Colon Carcinoma Metastatic in the Brain (tissue), 2 donors: ENCODE data around the gene SNRPB2.

GRCh38 chr20:10670353-10671379, 3.1 kb downstream of the JAG1 start:
- PRO-cap, 2 experiments: peak in 1 of 2 experiments; most common plus-strand start chr20:10670950 (in 1)

DNA sequence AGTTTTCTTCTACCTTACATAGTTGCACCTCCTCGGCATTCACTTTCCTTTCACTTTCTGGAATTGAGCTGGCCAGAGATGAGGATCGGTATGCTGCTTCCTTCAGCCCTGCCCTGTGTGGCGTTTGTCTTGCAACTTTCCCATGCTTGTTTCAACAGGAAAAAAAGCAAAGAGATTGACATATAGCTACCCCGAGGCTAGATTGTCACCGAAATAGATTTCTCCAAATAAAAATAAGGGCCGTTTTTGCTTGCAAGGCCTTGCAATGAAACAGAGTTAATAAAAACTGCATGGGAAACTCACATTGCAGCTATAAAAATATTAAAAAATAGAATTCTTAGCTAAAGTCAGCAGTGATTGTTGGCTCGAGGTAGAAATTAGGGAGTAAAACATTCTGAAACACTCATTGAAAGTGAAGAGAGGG, 65.9 kb upstream of the JAG1 start:
- PRO-cap, 2 experiments: no peak in any of the 2 experiments

- PRO-cap, 2 experiments: peak in 1 of 2 experiments; most common plus-strand start chr20:10864612 (in 1); most common minus-strand start chr20:10864502 (in 1)
Measured at GRCh38 chr20:10863736-10864664, 190.2 kb upstream of the JAG1 start.

DNA sequence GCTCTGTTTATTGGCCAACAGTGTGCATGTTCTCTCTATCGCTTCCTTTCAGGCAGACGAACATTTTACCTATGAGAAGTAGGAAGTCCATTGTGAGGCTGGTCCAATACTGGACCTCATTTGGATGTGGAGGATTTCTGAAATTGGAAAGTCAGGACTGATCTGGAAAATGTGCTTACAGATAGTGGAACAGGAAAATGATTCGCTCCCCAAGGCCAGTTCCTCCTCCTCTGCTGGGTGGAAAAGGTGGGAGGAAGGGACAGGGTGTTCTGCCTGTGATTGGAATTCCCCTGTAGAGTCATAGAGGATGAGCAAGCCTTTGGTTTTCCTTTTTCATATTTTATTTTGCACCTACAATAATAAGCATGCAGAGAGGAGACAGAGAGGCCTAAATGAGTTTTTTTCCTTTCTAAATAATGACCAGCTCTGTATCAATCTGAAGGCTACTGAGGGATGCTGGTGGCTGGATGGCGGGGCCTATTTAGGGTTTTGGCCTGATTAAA, 522.5 kb upstream of the JAG1 start:
- PRO-cap, 2 experiments: no peak in any of the 2 experiments

DNA sequence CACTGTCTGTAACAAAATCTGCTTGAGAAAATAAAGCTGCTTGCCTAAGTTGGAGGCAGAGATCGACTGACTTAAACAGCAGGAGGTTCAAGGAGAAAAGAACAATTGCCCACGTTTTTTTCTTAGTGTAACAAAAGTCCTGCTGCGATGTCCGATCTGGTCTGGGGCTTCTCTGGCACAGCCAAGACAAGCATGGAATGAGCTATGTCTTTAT, 580.3 kb upstream of the BTBD3 start:
- PRO-cap, 2 experiments: no peak in any of the 2 experiments

- PRO-cap, 2 experiments: no peak in any of the 2 experiments
Measured at GRCh38 chr20:11379318-11380028, 538.2 kb upstream of the BTBD3 start.

DNA sequence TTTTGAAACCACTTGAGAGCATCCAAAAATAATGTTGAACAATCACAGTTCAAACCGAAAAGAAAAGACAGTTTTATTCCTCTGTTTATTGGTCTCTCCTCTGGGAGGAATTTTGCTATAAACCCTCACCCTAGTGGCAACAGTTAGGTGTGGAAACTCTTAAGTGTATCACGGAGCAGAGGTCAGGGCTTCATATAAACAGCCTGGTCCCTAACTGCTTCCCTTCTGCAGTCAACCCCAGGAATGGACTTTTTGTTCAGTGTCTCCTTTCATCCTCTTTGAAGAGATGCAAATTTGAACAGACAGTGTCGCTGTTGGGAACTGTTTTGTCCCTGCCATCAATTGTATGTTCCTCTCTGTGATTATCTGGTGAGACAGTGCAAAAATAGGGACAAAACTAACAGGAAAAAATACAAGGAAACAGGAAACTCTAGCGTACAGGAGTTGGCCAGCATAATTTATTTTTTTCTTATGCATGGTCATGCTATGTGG, 162.3 kb upstream of the BTBD3 start:
- PRO-cap, 2 experiments: no peak in any of the 2 experiments

DNA sequence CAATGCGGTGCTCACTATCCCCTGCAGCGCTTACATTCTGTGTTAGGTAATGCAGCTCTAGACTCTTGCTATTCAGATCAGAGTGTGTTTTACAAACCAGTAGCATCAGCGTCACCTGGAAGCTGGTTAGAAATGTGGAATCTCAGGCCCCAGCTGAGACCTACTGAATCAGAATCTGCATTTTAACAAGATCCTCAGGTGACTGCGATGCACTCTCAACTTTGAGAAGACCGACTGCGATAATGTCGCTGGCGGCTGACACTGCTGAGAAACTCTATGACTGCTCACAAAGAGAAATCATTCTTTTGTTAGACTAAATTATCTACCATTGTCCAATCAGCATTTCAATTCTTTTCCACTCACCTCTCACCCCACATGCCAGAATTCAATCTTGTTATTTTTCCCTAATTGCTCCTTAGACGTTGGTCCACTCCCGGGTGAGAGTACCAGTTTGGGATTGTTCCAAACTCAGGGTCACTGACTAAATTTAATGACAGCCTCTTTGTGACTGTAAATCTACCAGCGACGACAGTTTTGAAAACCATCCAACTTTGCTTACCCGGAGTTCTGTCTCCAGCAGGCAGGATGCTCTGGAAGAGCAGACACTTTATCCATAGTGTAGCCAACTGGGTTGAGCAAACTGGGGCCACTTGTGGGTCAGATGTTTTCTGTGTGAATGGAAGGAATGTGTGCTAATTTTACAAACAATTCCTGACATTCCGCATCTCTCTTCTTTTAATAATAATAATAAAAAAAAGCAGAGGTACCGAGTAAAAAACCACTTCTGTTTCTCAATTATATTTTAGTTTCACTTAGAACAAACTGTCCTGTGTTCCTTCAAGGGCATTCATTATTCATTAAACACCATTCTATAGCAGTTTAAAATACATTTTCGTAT, 140.0 kb upstream of the BTBD3 start:
- PRO-cap, 2 experiments: no peak in any of the 2 experiments

- PRO-cap, 2 experiments: no peak in any of the 2 experiments
Measured at GRCh38 chr20:11806466-11806729, 111.3 kb upstream of the BTBD3 start.

DNA sequence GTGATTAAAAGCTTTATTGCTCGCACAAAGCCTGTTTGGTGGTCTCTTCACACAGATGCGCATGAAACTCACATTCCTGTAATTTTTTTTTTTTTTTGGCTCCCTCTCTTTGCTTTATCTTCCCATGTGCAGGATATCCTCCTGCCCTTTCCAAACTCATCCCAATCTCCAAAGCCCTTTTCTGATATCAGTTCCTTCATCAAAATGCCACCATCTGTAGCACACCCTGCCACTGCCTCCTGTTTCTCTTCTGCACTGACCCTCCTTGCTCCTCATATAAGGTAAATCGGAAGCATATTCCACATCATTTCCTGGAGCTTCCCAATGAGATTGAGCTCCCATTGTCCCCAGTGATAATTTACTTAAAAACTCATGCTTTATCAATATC, 255.4 kb upstream of the SPTLC3 start:
- PRO-cap, 2 experiments: no peak in any of the 2 experiments

DNA sequence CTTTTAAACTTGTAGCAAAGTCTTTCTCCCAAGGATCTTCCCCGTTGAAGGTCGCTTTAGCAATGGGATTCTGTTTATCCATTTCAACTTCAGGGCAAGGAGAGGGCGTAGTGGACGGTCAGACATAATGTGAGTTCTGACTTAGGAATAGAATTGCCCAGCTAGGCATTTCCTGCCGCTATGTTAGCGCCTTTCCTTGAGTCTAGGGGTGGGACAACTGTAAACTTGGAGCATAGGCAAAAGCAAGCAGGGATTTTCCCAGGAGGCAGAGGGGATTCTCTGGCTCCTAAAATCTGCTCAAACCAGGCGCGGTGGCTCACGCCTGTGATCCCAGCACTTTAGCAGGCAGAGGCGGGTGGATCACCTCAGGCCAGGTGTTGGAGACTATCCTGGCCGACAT, 1.5 kb downstream of the ISM1 start:
- PRO-cap, 2 experiments: no peak in any of the 2 experiments

GRCh38 chr20:15295195-15295741, 957.9 kb upstream of the FLRT3 start:
- PRO-cap, 2 experiments: no peak in any of the 2 experiments

GRCh38 chr20:16295015-16295520, 278.2 kb downstream of the KIF16B start:
- PRO-cap, 2 experiments: peak in 1 of 2 experiments; most common plus-strand start chr20:16295252 (in 1)

GRCh38 chr20:16339789-16340365, 233.4 kb downstream of the KIF16B start:
- PRO-cap, 2 experiments: no peak in any of the 2 experiments

DNA sequence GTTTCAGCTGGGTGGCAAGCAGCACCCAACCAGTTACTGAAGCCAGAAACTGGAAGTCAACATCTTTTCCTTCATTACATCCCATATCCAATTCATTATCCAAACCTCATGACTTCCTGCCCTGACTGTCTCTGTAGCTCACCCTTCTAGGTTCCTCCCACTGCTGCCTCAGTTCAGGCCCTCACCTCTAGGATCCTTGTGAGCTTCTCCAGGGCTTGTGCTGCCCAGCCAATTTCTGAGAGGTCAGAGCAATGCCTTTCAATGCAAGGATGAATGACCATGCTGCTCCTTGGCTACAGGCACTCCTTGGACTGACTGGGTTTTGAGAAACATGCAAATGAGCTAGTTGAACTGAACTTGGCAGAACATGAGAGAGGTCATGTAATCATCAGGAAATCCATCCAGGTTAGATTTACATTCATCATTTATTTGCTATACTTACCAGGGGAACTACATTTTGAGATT, 173.5 kb downstream of the KIF16B start:
- PRO-cap, 2 experiments: no peak in any of the 2 experiments

DNA sequence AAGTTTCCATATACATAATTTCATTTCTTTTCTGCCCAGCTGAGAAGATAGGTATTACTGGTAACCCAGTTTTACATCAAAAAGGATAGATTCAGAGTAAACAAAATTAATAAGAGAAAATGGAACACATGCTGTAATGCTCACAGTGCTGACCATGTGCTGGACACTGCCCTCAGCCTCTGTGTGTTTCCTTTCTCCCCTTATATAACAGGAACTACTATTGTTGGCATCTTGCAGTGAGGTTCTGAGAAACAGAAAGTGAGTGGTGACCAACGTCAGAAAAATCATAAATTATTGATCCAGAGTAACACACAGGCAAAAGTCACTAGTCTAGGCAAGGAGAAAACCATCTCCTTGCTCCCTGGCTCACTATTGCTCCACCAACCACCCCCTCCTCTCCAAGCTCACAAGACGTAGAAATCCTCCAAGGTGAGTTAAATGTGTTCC, 89.8 kb downstream of the KIF16B start:
- PRO-cap, 2 experiments: no peak in any of the 2 experiments

DNA sequence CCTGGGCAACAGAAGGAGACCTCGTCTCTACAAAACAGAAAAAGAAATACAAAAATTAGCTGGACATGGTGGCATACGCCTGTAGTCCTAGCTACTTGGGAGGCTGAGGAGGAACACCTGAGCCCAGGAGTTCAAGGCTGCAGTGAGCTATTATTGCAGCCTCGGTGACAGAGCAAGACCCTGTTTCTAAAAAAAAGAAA, 12.3 kb upstream of the SNRPB2 start:
- PRO-cap, 2 experiments: no peak in any of the 2 experiments

DNA sequence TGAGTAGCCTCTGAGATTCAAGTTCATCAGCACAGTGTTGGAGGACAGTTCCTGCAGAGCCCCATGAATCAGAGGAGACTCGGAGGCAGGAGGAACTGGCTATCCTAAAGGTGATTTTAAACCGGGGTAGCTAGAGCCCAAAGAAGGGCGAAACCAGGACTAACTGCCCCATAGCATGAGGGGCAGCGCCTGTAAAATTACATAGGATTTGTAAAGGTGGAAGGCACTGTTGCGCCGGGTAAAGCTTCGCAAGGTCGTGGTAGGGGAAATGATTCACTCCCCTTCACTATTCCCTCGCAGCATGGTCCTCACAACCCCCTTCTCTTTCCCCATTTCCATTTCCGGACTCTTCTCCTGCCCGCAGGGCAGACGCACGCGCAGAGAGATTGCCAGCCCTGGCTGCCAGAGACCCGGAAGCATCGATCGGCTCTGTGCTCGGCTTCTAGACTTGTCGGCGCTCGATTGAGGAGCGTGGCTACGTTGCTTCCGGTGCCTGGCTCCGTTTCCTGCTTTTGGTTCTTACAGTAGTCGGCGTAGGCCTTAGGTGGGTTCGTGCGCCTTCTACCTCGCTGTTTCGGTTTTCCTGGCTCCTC, at the start of gene SNRPB2:
Gene SNRPB2, plus strand, starts transcription at position 506 of the 593 bp plus-strand sequence.
- PRO-cap, 2 experiments: peak in 2 of 2 experiments; most common plus-strand start position 515 of the sequence (in 2); most common minus-strand start position 377 of the sequence (in 1)

DNA sequence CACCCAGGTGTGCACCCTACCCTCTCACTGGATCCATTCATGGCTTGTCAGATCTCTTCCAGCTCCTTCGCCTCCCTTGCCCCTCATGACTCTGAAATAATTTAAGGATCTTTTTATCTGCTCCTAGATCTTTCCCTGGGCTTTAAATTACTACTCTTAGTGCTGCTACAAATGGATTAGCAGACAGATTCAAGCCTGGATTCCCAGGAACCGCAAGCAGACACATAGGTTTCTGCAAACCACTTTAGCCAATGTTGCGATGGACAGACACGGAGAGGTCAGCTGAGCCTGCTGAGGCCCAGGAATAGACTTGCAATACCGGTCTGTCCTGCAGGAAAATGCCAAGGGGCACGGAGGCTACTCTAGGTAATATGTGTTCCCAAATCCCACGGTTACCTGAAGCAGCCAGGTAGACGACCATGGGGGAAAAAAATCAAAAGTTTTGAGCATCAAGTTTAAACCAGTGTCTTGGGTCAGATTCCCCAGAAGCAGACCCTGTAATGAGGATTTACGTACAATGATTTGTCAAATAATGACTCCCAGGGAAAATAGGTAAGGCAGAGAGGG, 12.3 kb downstream of the OTOR start:
- PRO-cap, 2 experiments: no peak in any of the 2 experiments

DNA sequence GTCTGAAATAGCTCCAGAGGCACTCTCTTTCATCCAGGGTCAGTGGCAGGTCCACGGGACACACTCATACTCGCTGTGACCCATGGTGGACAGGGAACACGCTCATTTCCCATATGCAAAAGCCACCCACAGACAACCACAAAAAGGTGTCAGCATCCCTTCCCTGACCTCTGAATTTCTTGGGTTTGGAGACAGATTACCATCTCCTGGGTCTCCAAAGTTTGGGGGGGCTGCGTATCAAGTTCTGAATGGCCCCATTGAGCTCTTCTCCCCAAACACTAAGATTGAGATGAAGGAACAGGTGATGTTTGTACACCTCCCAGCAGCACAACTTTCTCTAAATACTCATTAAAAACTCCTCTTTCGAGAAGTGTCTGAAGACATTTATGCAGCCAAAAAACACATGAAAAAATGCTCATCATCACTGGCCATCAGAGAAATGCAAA, 73.4 kb upstream of the PCSK2 start:
- PRO-cap, 2 experiments: no peak in any of the 2 experiments